Esophagus muscularis mucosa (tissue), 4 donors: ENCODE measurements around a stretch of chr12.

- PRO-cap: no peak
- RAMPAGE, long total RNA, 4 experiments: no peak in any of the 4 experiments
These were observed 1.1 kb downstream of the IGF1 start for GRCh38 chr12:102479058-102479911.

DNA sequence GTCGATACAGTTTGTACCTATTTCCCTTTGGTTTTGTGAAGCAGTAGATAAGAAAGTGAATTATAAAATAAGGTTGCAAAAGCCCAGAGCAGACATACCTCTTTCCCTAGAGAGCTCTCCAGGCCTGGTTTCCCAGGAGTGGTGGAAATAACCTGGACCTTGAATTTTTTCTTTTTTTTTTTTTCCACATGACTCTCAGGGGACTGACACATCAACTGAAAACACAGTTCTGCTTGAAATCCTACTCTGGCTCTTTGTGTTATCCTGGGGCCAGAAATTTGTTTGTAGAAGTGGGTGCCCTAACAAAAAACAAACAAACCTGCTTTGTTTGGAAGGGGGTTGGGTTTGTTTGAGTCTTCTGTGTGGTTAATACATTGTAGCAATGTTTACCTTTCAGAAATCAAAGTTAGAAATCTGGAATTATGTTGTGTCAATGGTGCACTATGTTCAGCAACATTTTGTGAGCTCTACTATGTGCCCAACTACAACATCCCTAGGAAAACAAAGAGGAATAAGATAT is 1.3 kb upstream of the IGF1 start:
- PRO-cap: no peak
- RAMPAGE, long total RNA, 4 experiments: no peak in any of the 4 experiments

DNA sequence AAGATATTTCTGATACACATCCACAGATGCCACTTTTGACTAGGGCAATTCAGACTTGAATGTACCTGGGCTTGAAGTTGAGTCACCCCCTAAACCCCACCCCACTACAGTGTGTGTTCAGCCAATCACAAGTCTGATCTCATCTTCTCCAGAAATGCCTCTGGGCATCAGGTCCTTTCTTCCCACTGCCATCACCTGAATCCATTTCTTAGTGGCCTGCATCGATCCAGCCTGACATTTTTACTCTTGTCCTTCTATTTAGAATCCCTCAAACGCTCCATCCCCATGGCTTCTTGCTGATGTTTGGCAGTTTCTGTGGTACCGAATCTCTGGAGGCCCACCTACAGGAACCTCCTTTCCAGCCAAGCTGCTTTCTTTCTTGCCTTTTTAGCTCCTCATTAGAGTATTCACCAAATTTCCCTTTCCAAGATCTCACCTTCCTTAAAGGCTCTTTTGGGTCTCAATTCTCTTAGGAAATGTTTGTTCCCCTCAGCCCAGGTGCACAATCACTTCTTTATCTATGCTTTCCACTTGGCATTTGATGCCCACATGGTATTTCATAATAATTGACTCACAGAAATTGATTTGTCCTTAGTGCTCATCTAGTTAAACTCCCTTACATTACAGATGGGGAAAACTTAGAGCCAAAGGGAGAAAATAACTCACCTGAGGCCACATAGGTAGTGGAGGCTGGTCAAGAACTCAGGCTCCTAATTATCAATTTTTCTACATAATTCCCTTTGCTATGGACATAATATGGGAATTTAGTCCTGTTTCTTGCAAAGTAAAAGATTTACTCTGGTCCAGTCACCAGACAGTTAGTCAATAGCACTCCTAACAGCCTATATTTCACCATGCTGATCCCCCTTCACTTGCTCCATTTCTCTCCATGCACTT is 2.1 kb downstream of the PAH start:
- PRO-cap: no peak
- RAMPAGE, long total RNA, 4 experiments: no peak in any of the 4 experiments

DNA sequence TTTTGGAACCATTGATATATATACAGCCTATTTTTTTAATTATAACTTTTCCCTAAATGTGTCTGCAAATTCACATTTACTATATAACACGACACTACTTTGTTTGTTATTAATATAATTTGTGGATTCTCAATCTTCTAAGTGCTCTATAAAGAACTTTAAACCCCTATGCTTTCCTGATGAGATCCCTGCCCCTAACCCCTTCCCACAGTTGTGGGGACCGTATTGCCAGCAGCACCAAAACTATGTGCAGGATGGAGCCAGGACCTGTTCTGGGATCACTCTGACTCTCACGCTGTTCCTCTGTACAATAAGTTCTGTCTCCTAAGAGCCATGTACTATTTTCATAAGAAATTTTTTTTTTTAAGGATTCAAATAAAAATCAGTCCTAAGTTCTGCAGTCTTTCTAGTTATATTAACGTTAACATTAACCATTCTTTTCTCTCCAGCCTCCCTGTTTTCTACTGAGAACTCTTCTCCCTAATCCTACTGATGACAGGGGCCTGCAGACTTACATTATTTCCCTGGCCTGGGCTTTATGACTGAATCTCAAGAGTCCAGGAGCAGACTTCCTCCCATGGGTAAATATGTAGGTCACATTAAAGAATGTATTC is 1.1 kb downstream of the PAH start:
- PRO-cap: no peak
- RAMPAGE, long total RNA, 4 experiments: no peak in any of the 4 experiments

- PRO-cap: no peak
- RAMPAGE, long total RNA, 4 experiments: no peak in any of the 4 experiments
These were observed 215.3 kb downstream of the ASCL1 start for GRCh38 chr12:103172891-103173099.

GRCh38 chr12:103433871-103434620 is 61.7 kb downstream of the C12orf42 start:
- PRO-cap: no peak
- RAMPAGE, long total RNA, 4 experiments: no peak in any of the 4 experiments

DNA sequence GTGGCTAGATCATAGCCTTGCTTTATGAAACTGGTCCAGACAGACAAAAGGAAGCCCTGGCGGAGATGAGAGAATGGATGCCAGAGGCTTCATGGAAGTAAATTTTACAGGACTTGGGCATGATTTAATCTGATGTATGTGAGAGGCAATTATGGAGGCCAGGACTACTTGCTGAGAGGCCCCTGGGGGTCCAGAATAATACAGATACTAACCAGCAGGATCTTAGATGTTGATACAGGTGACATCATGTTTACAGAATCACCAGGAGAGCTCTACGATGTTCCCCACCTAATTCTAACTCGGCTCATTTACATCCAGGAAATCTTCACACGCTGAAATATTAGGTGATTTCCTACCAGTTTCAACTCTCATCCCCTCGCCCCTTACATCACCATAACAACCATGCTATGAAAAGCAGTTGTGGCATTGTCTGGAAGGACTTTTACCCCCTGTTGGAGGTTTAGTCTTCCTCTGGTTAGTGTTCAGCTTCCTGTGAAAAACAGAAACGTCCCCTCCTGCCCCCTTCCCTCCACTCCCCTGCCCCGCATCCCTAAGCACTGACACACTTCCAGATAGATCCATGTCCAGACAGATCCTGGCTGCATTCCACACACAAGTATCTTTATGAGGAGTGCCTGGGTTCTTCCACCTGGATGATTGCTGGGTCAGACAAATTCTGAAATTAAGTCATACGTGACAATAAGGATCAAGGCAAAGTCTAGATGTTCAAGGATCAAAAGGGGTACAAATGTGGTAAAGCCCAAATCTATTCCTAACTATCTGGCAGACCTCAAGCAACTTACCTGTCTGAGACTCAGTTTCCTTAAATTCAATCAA is 39.6 kb upstream of the NT5DC3 start:
- PRO-cap: no peak
- RAMPAGE, long total RNA, 4 experiments: no peak in any of the 4 experiments

DNA sequence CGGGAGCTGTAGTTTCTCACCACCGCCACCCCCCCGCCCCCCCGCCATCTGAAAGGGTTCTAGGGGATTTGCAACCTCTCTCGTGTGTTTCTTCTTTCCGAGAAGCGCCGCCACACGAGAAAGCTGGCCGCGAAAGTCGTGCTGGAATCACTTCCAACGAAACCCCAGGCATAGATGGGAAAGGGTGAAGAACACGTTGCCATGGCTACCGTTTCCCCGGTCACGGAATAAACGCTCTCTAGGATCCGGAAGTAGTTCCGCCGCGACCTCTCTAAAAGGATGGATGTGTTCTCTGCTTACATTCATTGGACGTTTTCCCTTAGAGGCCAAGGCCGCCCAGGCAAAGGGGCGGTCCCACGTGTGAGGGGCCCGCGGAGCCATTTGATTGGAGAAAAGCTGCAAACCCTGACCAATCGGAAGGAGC is 391 bp upstream of the HSP90B1 start:
- PRO-cap: bidirectional peak, plus-strand start at position 95 of the sequence, minus-strand start outside the sequence
- RAMPAGE, long total RNA, 4 experiments: start-site peak on the minus strand in 1 of 4 experiments, centred at position 242 of the sequence, 5 reads per replicate

DNA sequence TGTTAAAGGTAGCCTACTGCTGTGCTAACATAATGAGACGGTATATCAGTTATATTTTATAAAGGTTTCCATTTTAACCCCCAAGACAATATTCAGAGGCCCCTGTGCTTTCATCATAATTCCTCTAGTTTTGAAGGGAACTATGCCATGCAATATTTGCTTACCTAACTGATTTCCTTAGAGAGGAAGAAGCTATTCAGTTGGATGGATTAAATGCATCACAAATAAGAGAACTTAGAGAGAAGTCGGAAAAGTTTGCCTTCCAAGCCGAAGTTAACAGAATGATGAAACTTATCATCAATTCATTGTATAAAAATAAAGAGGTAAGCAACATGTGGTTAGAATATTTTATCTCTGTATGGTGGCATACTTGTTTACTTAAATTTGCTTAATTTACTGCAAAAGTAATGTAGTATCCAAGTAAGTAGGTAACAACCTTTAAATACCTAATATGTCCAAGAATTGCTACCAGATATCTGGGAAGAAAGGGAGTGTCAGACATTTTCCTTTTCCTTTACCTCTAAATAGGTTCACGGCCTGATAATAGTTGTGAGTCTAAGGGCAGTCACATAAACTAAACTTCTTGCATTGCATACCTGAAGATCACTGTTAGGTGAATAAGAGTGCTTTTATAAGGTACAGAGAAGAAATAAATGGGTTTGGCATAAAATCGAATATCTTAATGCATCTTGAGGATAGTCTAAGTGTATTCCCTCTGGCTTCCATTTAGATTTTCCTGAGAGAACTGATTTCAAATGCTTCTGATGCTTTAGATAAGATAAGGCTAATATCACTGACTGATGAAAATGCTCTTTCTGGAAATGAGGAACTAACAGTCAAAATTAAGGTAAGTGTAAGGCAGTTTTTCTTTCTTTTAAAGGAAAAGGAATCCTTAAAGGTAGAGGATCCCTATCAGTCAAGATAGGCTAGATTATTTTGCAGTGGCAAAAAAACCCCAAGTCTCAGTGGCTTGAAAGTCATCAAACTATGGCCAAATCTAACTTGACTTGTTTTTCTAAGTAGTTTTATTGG is 2.2 kb downstream of the HSP90B1 start:
- PRO-cap: no peak
- RAMPAGE, long total RNA, 4 experiments: no peak in any of the 4 experiments

GRCh38 chr12:103946370-103946965 is 10.5 kb downstream of the UQCC6 start:
- PRO-cap: no peak
- RAMPAGE, long total RNA, 4 experiments: no peak in any of the 4 experiments

GRCh38 chr12:104134023-104134892 is 3.8 kb downstream of the NFYB start:
- PRO-cap: no peak
- RAMPAGE, long total RNA, 4 experiments: no peak in any of the 4 experiments

DNA sequence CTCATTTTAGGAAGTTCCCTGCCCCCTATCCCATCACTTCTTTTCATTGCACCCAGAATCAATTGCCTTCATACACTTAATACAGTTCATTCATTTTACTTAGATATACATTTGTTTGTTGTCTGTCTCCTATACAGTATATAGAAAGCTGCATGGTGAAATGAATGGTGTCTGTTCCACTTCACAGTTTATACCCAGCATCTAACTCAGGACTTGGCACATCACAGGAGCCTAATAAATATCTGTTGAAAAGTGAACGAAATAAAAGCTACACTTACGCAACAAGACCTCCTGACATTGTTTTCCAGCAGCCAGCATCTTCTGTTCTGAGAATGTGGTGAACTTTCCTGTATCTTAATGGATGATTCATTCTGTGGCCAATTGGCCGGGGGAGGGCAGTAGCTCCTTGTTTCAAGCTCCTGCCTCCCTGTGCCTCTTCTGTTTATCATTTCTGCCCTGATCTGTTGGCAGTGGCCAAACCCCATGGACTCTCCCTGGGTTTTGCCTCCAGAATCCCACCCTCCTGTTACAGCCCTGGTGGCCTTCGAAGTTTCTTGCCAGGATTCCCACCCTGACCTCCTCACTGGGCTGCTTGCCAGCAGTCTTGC is 38.1 kb upstream of the TXNRD1 start:
- PRO-cap: bidirectional peak, plus-strand start at position 369 of the sequence, minus-strand start at position 328 of the sequence
- RAMPAGE, long total RNA, 4 experiments: no peak in any of the 4 experiments

GRCh38 chr12:104285784-104286458 is 17.6 kb upstream of the EID3 start:
- PRO-cap: unidirectional peak, plus-strand start at chr12:104286281
- RAMPAGE, long total RNA, 4 experiments: no peak in any of the 4 experiments

DNA sequence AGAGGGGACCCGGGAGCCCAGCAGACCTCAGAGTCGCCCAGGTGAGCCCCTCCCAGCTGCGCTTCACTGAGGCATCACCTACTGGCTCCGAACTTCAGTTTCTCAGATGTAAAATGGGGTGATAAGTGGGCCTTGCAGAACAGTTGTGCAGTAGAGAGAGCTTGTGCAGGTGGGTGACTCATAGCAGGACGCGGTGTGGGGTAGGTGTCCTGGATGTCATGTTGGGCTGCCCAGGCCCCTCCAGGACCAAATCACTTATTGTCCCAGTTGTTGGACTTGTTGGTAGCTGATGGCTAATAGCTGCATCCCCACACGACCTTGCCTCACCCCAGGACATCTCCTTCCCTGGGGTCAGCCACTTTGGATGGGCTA is 43.6 kb upstream of the CHST11 start:
- PRO-cap: unidirectional peak, minus-strand start at position 65 of the sequence
- RAMPAGE, long total RNA, 4 experiments: no peak in any of the 4 experiments

DNA sequence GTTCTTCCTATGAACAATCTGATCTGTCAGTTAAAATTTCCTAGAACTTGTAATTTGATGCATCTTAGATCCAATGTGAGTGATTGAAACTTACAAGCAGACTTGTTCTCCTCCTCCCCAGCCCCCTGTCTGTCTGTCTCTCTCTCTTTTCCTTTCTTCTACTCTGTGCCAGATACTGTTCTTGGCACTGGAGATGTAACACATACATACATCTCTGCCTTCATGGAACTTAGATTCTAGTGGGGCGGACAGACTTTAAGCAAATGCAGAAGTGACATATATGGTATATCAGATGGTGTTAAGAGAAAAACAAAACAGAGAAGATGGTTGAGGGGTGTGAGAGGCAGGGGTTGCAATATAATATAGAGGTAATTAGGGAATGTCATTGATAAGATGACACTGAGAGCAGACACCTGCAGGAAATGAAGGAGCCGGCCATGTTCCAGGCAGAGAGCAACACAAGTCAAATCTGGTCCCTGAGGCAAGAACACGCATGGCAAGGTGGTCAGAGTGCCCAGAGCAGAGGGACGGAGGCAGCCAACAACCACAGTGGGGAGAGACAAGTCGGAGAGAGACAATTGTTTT is 6.7 kb downstream of the CHST11 start:
- PRO-cap: no peak
- RAMPAGE, long total RNA, 4 experiments: no peak in any of the 4 experiments

- PRO-cap: no peak
- RAMPAGE, long total RNA, 4 experiments: no peak in any of the 4 experiments
These were observed 15.8 kb downstream of the CHST11 start for GRCh38 chr12:104472432-104473021.

DNA sequence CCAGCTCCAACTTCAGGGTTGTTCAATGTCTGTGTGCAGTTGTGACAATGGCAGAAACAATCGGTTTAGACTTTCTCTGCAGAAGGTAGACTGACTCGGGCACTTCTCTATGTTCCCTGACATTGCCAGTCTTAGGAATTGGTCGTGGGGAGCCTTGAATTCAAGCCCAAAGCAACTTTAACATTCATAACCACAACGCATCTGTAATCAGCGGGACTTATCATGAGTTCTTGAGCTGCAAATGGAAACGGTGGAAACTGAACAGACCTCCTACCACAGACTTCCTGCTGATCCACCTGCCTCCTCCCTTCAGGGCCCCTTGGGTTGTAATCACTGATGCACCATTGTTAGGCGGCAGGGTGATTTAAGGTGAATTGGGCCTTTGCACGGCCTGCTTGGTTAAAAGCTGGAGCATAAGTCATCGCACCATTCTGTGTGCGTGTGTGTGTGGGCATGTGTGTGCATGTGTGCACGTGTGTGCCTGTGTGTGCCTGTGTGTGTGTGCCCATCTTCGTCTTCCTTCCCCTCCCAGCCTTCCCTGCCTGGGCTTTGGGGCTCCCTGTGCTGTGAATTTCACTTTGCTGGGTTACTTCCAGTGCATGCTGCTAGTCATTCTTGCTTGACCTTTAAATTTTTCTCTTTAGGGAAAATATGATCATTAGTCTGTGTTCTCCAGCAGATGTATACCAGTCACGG is 29.0 kb downstream of the CHST11 start:
- PRO-cap: no peak
- RAMPAGE, long total RNA, 4 experiments: no peak in any of the 4 experiments

GRCh38 chr12:104577587-104578034 is 120.9 kb downstream of the CHST11 start:
- PRO-cap: no peak
- RAMPAGE, long total RNA, 4 experiments: no peak in any of the 4 experiments

- PRO-cap: bidirectional peak, plus-strand start at chr12:104604360, minus-strand start at chr12:104604139
- RAMPAGE, long total RNA, 4 experiments: no peak in any of the 4 experiments
These were observed 147.4 kb downstream of the CHST11 start for GRCh38 chr12:104603803-104604903.

GRCh38 chr12:105195142-105195556 is 40.8 kb downstream of the APPL2 start:
- PRO-cap: no peak
- RAMPAGE, long total RNA, 4 experiments: no peak in any of the 4 experiments